Uterus (tissue), 7 donors: ENCODE measurements around a stretch of chr7.

- PRO-cap, 4 experiments = no peak in any of the 4 experiments
- RAMPAGE, long total RNA, 2 experiments = no peak in any of the 2 experiments
- RRBS = no CpG with 5 or more reads among the region's 3 CpGs
Measured at GRCh38 chr7:40469430-40469875, 334.6 kb downstream of the SUGCT start.

DNA sequence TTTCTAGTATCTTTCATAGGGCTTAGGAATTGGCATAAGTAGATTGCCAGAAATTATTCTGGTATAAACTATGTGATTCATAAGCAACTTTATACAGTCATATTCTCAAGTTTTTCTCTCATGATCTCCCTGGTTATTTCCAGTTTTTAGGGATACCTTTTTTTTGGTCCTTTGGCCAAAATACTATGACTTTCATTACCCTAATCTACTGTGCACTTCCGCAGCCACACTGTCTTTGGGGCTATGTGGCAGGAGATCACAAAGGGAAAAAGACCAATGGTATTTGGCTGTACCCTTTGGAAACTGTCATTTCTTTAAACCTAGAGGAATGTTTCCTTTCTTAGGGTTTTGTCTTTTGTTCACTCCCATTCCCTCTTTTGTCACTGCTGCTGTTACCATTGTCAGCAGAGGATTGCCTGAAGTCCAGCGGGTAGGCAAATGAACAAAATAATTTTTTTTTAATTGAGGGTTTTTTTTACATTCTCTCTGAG, 374.4 kb downstream of the SUGCT start:
- PRO-cap, 4 experiments = no peak in any of the 4 experiments
- RAMPAGE, long total RNA, 2 experiments = no peak in any of the 2 experiments
- RRBS = no CpG with 5 or more reads among the region's 2 CpGs

- PRO-cap, 4 experiments = no peak in any of the 4 experiments
- RAMPAGE, long total RNA, 2 experiments = no peak in any of the 2 experiments
- RRBS = no CpG with 5 or more reads among the region's 25 CpGs
Measured at GRCh38 chr7:41705918-41706843, 3.3 kb upstream of the INHBA start.

DNA sequence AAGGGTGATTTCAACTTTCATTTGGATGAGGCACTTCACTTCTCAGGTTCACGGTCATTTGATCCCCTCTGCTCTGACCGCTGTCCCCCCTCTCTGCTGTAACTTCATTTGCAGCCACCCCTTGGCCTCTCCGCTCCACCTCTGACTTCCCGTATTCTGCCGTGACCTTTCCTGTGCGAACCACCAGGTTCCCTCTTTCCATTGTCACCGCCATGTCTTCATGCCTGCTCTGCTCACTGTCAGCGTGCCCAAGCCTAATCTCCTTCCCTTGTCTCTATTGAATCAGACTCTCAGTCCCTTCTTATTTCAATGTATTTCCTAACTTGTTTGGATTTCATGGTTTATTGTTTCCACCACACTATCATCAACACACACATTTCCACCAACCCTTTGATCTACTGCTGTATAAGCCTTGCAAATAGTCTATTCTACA, 29.9 kb upstream of the INHBA start:
- PRO-cap, 4 experiments = no peak in any of the 4 experiments
- RAMPAGE, long total RNA, 2 experiments = no peak in any of the 2 experiments
- RRBS = no CpG with 5 or more reads among the region's 8 CpGs

DNA sequence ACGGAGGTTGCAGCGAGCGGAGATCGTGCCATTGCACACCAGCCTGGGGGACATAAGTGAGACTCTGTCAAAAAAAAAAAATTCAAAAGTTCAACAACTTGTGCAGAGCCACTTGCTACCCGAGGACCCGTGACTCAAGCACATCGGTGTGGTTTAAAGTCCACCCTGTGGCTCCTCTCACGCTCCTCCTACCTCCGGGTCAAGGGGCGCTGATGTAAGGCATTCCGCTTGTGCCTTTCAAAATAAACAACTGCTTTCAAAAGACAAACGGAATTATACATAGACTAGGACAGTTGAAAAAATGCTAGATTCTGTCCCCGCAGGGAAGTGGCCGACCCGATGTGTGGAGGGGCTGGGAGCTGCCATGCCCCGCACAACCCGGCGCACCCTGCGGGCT, 239.5 kb upstream of the INHBA start:
- PRO-cap, 4 experiments = peak in 1 of 4 experiments; most common plus-strand start position 266 of the sequence (in 1); most common minus-strand start position 131 of the sequence (in 1)
- RAMPAGE, long total RNA, 2 experiments = no peak in any of the 2 experiments
- RRBS = no CpG with 5 or more reads among the region's 19 CpGs

GRCh38 chr7:42105626-42106596, 131.1 kb downstream of the GLI3 start:
- PRO-cap, 4 experiments = no peak in any of the 4 experiments
- RAMPAGE, long total RNA, 2 experiments = no peak in any of the 2 experiments
- RRBS = no CpG with 5 or more reads among the region's 13 CpGs

DNA sequence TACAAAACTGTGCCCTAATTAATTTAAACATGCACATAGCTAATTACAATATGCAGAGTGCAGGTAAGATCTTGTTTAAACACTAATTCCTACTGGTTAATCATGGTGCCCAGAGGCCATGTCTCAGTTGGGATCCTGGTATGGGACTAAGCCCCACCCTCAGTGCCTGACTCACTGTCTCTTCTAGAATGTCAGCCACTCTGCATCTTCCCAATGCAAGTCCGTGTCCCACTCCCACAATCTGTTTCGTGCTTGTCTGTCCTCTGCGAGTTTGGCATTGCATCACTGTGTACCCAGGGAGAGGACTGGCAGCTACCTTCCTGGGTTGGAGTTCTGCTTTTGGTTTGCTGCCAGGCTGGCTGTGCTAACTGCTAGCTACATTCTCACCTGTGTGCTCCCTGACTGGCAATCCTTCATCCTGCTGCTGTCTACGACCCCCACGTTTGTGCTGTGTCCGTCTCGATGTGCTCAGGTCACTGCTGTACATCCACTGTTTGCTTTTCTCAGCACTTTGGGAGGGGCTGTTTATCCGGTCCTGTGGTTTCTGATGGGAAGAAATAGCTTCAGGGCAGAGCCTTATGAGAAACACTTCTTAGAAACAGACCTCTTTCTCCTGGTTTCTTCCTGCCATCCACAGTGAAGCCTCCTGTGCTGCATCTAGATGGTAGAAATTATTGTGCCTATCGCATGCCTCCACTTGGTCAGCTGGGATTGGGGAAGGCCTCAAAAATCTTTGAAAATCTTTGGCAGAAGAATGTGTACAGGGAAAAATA, 56.1 kb upstream of the GLI3 start:
- PRO-cap, 4 experiments = no peak in any of the 4 experiments
- RAMPAGE, long total RNA, 2 experiments = no peak in any of the 2 experiments
- RRBS = no CpG with 5 or more reads among the region's 9 CpGs

- PRO-cap, 4 experiments = peak in 4 of 4 experiments; most common plus-strand start chr7:42493809 (in 4); most common minus-strand start chr7:42493686 (in 2)
- RAMPAGE, long total RNA, 2 experiments = no peak in any of the 2 experiments
- RRBS = 3% methylated on average over 3 of the region's 31 CpGs
Measured at GRCh38 chr7:42493333-42494073, 256.5 kb upstream of the GLI3 start.

GRCh38 chr7:42893535-42894224, 18.2 kb downstream of the C7orf25 start:
- PRO-cap, 4 experiments = no peak in any of the 4 experiments
- RAMPAGE, long total RNA, 2 experiments = no peak in any of the 2 experiments
- RRBS = no CpG with 5 or more reads among the region's 5 CpGs

DNA sequence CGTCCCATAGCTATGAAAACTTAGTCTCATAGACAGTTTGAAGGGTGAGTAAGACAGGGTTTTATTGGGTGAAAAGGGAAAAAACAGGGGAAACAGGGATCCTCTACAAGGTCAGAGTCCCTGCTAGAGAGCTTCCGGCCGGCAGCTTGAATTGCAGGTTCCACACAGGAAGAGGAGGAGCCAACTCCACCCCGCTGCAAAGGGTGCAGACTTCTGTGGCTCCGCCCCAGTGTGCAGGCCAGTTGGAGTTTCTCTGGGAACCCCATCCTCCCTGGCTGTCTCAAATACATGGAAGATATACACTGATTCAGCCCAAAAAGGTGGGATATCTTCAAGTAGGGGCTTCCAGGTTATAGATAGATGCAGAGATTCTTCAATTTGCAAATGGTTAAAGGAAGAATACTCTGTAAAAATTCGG, 34.7 kb upstream of the HECW1 start:
- PRO-cap, 4 experiments = no peak in any of the 4 experiments
- RAMPAGE, long total RNA, 2 experiments = no peak in any of the 2 experiments
- RRBS = no CpG with 5 or more reads among the region's 6 CpGs

DNA sequence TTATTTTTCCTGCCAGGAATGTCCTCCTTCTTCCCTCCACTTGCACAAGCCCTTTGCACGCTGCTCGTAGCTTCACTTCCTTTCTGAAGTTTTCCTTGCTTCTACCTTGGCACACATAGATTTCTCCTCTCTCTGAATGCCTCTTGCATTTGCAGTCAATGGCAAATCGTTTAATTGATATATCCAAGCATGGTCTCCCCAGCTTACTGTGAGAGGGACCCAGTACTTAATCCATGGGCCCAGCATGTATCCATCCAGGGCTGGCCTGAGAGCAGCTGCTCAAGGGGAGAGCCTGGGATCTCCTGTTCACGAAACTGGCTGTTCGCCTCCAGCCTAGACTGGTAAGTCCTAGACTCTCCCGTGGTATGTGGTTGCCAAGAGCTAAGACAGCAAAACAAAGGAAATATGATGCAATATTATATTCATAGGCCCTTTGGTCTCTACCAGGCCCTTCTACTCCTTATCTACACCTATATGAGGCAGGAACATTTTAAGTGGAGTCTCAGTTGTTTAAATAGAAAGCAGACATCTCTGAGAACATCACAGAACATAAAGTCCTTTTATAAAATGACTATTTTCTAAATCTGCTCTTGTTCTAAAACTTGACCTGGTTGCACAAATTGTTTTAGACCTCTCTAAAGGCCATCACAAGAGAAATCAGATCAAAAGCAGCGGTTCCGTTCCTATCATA, 28.9 kb upstream of the STK17A start:
- PRO-cap, 4 experiments = no peak in any of the 4 experiments
- RAMPAGE, long total RNA, 2 experiments = no peak in any of the 2 experiments
- RRBS = no CpG with 5 or more reads among the region's 8 CpGs

- PRO-cap, 4 experiments = no peak in any of the 4 experiments
- RAMPAGE, long total RNA, 2 experiments = no peak in any of the 2 experiments
- RRBS = no CpG with 5 or more reads among the region's 2 CpGs
Measured at GRCh38 chr7:43572306-43573107, 10.4 kb upstream of the STK17A start.

DNA sequence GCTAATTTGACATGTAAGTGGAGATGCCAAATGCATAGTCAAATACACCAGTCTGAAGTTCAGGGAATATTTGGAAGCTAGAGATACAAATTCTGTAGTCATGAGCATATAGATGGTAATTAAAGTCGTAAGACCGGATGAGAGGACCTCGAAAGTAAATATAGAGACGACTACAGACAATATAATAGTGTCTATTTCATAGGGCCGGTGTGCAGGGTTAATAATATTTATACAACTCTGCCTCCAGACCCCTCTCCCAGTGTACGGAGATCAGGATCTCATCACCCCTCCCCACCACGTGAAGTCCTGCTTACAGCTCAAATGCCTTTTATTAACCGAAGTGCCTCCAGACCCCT, 598 bp upstream of the STK17A start:
- PRO-cap, 4 experiments = no peak in any of the 4 experiments
- RAMPAGE, long total RNA, 2 experiments = no peak in any of the 2 experiments
- RRBS = no CpG with 5 or more reads among the region's 8 CpGs

DNA sequence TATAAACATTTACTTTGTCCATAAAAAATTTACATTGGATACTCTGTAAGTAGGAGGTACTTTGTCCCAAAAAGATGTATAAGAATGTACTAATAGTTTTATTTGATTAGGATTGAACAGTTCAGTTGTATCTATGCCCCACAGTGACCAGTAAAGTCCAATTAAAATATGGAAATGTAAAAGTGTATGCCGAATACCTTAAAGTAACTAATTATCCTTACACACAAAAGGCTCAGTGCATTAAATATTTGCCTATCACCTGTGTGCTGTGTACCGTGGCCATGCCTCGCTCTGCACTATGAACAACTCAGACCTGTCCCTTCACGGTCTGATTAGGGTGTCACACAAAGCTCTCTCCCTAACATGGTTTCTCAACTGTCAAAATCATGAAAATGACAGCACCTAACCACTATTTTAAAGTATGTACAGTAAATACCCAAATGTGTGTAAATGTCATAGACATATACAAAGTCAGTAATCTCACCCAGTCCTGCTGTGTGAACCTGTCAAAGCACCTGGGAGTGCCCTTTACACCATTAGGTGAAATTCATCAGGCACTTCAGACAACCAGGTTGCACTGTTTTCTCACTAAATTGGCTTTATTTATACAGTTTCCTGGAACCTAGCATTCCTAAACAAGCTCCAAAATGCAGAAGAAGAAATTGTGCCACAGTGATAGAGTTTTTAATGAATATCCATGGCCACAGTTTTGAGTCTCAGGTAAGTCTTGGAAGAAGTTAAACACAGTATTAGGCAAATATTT, 43.1 kb downstream of the STK17A start:
- PRO-cap, 4 experiments = no peak in any of the 4 experiments
- RAMPAGE, long total RNA, 2 experiments = no peak in any of the 2 experiments
- RRBS = no CpG with 5 or more reads among the region's 4 CpGs

- PRO-cap, 4 experiments = peak in 4 of 4 experiments; most common minus-strand start chr7:43648050 (in 3)
- RAMPAGE, long total RNA, 2 experiments = no peak in any of the 2 experiments
- RRBS = no CpG with 5 or more reads among the region's 4 CpGs
Measured at GRCh38 chr7:43647845-43648212, 64.9 kb downstream of the STK17A start.

GRCh38 chr7:43650361-43651000, 67.6 kb downstream of the STK17A start:
- PRO-cap, 4 experiments = peak in 4 of 4 experiments; most common plus-strand start chr7:43650553 (in 3); most common minus-strand start chr7:43650689 (in 2)
- RAMPAGE, long total RNA, 2 experiments = no peak in any of the 2 experiments
- RRBS = no CpG with 5 or more reads among the region's 9 CpGs

DNA sequence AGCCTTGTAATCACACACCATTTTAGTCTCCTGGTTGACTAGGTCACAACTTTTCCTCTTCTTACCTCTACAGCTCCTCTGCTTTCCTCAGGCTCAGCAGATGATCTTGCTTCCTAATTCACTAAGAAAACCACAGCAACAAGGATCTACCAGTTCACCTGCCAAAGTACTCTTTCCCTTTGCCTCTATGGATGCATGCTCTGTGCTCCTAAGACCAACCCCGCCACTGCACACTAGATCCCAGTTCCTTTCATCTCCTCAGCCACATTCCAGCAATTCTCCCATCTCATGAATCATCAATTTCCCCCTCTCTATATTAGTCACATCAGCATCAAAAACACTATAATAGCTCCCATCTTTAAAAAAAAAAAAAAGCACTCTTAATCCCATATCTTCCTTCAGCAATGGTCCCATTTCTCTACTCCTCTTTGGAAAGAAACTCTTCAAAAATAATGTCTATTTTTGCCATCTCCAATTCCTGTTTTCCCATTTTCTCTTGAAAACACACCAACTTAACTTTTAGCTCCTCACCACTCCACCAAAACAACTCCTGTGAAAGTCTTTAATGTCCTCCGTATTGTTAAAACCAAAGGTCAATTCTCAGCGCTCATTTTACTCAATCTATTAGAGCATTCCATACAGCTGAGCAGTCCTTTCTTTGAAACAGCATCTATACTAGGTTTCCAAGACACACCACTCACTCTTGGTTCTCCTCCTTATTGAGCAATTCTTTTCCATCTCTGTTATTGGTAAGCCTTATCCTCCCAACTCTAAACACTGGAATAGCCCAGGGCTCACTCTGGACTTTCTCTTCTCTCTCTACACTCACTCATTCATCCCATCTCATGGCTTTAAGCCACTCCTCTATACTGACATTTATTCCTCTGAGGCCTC, 35.2 kb downstream of the COA1 start:
- PRO-cap, 4 experiments = no peak in any of the 4 experiments
- RAMPAGE, long total RNA, 2 experiments = no peak in any of the 2 experiments
- RRBS = no CpG with 5 or more reads among the region's 3 CpGs

DNA sequence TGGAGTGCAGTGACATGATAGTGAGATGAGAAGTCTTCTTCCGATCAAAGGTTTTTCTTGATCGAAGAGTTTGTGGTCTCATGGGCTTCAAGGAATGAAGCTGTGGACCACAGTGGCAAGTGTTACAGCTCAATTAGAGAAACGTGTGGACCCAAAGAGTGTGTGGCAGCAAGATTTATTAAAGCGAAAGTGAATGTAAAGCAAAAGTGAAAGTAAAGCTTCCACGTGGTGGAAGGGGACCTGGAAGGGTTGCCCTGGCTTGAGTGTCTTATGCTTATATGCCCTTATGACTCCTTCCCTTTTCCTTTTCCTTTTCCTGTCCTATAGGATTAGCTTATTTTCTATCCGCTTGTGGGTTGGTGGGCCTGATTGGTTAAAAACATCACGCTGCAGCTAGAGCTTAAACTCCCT, 34.9 kb downstream of the MRPS24 start:
- PRO-cap, 4 experiments = no peak in any of the 4 experiments
- RAMPAGE, long total RNA, 2 experiments = no peak in any of the 2 experiments
- RRBS = no CpG with 5 or more reads among the region's 7 CpGs

- PRO-cap, 4 experiments = no peak in any of the 4 experiments
- RAMPAGE, long total RNA, 2 experiments = no peak in any of the 2 experiments
- RRBS = no CpG with 5 or more reads among the region's 7 CpGs
Measured at GRCh38 chr7:43873346-43874122, 4.2 kb upstream of the MRPS24 start.

DNA sequence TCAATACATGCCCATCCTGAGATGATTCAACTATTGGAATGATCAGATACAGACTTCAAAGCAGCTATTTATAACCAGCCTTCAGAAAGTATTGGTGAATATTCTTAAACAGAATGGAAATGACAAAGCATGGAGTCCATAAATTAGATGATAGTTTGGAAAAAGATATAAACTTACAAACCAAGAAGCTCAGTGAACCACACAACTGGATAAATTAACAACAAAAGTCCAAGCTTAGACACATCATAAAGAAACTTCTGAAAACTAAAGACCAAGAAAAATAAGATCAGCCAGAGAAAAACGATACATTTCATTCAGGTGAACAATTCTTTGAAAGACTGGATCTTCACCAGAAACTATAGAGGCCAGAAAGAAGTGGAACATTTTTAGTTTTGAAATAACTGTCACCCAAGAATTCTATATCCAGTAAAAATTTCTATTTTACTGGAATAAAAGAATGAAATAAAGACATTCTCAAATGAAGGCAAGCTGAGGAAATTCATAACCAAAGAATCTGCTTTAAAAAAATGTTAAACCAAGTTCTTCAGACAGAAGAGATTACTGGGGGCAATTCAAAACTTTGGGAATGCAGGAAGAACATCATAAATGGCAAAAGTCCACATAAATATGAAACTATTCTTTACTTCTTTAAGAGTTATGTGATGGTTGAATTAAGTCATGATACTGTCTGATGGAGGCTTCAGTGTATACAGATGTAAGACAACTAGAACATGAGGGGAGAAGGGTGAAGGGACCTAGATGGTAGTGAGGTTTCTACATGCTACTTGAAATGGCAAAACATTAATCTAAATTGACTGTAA, 3.5 kb upstream of the PGAM2 start:
- PRO-cap, 4 experiments = no peak in any of the 4 experiments
- RAMPAGE, long total RNA, 2 experiments = no peak in any of the 2 experiments
- RRBS = no CpG with 5 or more reads among the region's 1 CpG